Daoy (cell line): Measurements from ENCODE around the genes PWP2 and CFAP410.

- RAMPAGE, long total RNA = no peak
Observed at GRCh38 chr21:43732126-43732822, 13.3 kb downstream of the PDXK start.

DNA sequence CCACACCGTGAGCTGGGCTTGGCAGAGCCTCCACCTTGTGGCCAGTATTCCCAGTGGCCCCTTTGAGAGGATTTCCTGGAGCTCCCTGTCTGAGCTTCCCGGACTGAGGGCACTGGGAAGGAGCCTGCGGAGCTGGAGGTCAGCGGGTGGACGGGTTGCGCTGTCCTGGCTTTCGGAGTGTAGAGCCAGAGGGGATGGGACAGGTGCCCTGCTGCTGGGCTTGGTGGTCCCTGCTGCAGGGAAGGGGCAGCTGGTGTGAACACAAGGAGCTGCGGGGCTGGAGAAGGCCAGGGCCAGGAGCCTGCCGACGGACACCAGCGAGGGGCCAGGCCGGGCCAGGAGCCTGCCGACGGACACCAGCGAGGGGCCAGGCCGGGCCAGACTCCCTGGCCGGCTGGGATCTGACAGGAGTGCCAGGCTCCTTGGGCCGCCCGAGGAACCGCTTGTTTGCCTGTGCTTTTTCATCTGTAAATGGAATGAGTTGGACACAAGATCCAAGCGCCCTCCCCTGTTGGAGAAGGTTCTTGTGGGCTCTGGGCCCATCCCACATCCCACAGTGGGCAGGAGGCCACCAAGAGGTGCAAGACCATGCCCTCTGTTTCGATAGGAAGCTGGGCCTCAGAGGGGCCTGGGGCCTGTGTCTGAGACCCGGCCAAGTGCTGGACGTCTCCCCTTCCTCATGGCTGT is 18.6 kb downstream of the PDXK start:
- RAMPAGE, long total RNA = no peak

- RAMPAGE, long total RNA = no peak
Observed at GRCh38 chr21:43771506-43772143, 4.5 kb downstream of the CSTB start.

- RAMPAGE, long total RNA = no peak
Observed at GRCh38 chr21:43792887-43793417, 3.6 kb downstream of the RRP1 start.

DNA sequence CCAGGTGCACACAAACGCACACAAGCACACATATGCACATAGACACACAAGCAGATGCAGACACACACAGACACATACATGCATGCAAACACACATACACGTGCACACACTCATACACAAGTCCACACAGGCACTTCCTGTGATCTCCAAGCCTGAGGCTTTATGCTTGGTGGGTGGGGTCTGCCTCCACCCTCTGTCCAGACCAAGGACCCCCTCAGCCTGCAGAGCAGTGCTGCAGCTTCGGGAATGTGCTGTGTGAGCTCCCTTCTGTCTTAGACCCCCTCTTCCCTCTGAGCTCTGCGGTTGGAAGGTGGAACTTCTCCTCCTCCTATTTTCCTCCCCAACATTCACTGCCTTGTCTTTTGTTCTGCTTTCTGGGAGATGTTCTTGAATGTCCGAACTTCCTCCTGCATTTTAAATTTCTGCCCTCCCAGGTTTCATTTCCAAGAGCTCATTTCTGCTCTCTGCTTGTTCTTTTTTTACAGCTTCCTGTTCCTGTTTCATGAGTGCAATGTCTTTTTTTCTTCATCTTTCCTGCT is 29.2 kb downstream of the RRP1 start:
- RAMPAGE, long total RNA = no peak

DNA sequence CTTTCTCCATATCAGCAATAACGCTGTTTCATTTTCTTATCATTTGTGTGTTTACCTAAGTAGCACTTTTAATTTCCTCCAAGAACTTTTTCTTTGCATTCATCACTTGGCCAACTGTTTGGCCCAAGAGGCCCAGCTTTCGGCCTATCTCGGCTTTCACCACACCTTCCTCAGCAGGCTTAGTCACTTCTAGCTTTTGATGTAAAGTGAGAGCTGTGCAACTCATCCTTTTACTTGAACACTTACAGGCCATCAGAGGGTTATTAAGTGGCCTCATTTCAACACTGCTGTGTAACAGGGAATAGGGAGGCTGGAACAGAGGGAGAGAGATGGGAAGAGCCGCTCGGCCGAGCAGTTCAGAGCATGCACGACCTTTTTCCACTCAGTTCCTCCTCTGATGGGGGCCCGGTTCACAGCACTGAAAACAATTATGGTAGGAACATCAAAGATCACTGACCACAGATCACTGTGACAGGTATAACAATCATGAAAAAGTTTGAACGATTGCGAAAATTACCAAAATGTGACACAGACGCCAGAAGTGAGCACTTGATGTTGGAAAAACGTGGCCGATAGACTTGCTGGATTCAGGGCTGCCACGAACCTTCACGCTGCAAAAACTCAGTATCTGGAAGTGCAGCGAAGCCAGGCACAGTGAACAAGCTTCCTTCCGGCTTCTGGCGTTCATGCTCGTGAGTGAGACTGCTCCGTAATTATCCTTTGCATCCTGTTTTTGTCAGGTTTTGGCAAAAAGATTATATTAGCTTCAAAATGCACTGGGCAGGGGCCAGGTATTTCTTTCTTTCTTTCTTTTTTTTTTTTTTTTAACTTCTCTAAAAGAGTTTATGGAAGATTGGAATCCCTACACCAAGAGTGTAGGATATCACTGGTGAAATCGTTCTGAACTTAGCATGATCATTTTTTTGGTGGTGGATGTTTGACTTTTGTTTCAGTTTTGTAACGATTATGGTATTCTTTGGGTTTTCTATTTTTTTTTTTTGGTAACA is 28.7 kb downstream of the AGPAT3 start:
- RAMPAGE, long total RNA = no peak

GRCh38 chr21:43978031-43978403 is 34.1 kb upstream of the TRAPPC10 start:
- RAMPAGE, long total RNA = no peak

DNA sequence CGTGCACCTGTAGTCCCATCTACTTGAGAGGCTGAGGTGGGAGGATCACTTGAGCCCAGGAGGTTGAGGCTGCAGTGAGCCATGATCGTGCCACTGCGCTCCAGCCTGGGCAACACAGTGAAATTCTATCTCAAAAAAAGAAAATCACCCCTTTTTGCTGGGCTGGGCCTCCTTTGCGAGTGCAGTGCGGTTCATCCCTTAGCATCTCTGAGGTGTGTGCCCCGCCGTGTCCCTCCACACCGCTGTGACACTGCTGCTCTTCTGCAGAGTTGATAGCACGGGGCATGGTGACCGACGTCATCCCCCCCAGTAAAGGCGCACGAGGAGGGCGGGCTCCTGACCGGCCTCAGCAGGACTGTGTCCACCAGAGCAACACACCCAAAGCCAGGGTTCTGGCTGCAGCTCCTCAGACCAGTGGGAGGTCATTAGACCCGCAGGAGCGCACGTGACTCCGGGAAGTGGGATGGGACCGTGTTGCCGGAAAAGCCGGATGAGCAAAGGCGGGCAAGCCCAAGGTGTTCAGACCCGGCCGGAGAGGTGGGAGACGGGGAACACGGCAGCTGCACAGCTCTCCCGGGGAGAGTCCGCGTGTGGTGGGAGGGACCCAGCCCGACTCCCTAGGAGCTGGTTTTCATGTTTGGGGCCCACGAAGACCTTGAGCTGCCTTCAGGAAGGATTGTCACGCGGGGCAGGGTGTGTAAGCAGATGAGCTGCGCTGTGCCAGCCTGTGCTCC is 20.8 kb upstream of the TRAPPC10 start:
- RAMPAGE, long total RNA = no peak

GRCh38 chr21:44012590-44012924 is 448 bp downstream of the TRAPPC10 start:
- RAMPAGE, long total RNA = no peak

- RAMPAGE, long total RNA = no peak
Observed at GRCh38 chr21:44013342-44013809, 1.3 kb downstream of the TRAPPC10 start.

DNA sequence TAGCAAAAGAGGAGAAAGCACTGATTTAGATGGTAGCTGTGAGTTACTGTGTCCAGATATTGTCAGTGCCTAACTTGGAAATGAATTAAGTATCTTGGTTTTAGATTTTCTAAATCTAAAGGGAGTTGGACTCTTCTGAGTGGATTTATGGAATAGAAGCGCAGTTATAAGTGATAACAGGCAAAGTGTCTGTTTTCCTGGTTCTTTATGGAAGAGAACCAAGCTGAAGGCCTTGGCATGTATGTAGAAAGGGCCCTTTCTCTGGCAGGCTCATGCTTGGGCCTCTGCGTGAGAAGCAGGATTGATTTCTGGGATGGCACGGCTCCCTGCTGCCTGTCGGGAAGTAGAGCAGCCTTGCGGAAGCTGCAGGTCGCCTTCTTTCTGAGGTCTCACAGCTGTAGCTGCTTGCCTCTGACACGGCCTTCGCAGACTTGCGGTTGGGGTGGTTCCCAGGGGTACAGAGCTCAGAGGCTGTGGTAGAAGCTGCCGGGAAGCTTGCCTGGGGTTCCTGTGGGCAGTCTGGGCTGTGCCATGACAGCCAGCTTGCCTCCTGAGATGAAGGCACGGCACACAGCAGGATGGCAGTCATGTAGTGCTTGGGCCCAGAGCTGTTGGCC is 39.3 kb downstream of the TRAPPC10 start:
- RAMPAGE, long total RNA = no peak

GRCh38 chr21:44057757-44058685 is 45.9 kb downstream of the TRAPPC10 start:
- RAMPAGE, long total RNA = no peak

GRCh38 chr21:44088318-44088722 is 18.9 kb upstream of the PWP2 start:
- RAMPAGE, long total RNA = no peak

DNA sequence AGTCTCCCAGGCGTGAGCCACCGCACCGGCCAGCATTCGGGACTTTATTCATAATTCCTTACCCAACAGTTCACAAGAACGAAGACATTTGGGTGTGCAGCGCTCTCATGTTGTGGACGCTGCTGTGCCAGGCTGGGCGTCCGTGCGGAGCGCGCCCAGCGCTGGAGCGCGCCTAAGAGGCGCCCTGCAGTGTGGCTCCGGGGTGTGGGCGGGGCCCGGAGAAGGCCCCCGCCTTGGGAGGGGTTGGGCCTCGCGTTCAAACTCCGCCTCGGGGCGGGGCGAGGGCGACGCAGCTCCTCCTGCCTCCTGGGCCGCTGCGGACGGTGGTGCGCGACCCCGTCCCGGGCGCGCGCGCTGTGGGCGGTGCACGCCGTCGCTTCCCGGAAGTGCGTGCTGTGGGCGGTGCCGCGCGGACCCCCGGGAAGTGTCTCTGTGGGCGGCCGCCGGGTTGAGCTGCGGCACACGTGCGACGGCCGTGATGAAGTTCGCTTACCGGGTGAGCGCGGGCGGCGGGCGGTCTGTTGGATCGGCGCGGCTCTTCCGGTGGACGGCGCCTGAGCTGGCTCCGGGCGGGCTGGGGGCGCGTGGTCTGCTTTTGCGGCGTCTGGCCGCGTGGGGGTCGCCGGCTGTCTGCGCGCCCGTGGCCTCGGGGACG is at the start of gene PWP2:
Gene PWP2, plus strand, starts transcription at position 461 of the 655 bp plus-strand sequence.
- RAMPAGE, long total RNA = no peak

DNA sequence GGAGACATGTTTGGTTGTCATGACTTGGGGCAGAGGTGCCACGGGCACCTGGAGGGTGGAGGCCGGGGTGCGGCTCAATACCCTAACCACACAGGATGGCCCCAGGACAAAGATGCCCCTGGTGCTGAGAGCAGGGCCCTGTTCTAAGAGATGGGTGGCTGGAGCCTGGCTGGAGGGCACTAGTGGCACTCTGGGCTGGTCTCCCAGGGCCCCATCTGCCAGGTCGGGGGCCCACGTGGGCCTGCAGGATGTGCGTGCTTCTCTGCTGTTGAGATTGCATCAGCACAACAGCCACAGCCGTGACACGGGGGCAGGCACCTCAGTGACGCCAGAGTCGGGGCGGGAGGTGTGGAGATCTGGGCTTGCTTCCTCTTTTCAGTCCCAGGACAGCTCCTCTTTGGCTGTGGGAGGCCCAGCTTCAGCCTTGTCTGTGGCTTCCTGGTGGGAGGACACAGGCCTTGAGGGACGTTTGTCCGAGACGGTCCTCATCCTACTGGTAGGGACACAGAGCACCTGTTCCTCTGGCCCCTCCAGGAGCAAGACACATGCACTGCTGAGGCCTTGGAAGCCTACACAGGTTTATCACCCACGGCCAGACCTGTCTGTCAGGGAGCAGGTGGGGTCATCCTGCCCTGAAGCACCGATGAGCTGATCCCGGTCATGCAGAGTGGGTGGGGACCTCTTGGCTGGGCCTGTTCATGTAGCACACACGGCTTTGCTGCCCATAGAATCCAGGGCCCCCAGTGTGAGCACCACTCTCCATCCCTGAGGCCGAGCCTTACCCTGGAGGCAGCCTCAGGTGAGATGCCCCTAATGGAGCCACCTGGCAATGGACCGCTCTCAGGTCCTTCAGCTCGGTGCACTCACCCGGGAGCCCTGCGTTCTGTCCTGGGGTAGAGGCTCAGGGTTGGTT is 44.4 kb downstream of the ICOSLG start:
- RAMPAGE, long total RNA = no peak

DNA sequence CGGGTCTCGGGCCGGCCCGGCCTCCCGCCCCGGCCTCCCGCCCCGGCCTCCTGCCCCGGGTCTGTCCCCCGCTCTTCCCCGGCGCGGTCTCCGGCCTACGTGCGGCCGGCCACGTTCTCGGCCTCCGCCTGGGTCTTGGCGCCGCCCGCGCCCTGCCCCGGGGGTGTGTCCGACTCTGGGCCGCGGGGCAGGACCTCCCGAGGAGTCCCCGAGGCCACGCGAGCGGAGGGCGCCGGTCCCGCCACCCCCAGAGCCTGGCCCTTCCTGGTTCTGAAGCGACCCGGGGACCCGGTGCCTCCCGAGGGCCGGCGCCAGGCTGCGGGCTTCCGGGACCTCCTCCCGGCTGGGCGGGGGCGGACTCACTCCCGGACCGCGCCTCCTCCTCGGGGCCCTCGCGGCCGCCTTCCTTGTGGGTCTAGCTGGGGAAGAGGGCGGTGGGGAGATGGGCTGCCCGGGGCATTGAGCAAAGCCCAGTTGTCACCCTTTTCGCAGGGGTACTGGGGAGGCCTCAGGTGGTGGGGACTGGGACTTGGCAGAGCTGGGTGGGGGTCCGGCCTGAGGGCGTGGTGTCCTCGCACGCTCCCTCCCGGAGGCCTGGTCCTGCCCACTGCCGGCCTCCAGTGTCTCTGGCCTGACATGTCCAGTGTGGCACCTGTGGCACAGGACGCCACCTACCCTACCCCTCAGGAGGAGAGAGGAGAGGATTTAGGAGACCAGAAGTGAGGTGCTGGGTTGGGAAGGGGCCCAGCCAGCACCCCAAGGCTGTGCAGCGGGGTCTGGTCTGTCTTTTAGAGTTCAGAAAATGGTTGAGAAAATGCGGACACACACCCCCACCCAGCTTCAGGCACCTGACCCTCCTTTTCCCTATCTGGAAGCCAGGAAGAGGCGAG is 673 bp downstream of the PFKL start:
- RAMPAGE, long total RNA = no peak

DNA sequence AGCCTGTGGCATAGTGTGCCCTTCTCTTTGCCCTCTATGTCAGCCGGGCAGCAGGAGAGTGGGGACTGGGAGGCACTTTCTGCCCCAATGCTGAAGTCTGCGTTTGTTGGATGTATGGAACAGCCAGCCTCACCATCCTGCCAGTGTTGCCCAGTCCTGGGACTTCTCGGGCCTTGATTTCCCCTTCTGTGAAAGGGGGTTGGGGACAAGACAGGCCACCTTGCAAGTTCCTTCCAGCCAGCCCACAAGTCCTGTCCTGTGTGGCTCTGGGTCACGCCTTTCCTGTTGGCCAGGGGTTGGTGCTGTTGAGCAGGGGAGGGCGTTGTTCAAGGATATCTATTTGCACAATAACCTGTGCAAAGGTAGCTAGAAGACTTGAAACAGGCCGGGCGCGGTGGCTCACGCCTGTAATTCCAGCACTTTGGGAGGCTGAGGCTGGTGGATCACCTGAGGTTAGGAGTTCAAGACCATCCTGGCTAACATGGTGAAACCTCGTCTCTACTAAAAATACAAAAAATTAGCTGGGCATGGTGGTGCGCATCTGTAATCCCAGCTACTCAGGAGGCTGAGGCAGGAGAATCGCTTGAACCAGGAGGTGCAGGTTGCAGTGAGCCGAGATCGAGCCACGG is 2.8 kb downstream of the PFKL start:
- RAMPAGE, long total RNA = no peak

DNA sequence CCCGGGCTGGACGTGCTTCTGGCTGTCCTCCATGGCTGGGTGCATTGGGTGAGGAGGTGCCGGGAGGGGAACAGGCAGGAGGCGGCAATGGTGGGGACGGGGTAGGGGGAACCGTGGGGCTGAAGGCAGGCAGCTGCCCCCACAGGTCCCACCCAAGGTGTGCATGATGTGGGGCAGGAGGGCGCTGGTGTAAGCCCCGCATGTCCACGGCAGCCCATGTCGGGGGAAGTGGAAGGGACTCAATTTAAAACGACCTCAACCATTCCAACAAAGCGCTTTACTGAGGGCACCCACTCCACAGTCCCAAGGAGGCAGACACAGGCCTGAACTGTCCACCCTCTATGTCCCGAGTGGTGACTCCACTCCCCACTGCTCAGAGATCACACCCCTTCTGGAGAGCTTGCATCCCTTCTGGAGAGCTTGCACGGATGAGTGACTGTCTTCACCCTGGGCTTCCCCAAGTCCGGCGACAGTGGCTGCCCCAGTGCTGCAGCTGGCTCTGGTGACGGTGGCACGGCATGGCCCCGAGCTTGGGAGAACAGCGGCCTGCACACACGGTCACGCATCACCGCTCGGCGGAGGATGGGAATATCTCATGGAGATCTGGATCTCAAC is 10.4 kb downstream of the CFAP410 start:
- RAMPAGE, long total RNA = no peak

GRCh38 chr21:44338851-44339640 is at the start of gene CFAP410:
Gene CFAP410, minus strand, starts transcription at chr21:44339390.
- RAMPAGE, long total RNA = no peak

GRCh38 chr21:44375184-44375691 is 21.8 kb downstream of the TRPM2 start:
- RAMPAGE, long total RNA = no peak